SJSA1 (cell line): Measurements from ENCODE around the gene LRIG1.

GRCh38 chr3:64241472-64242090, 16.3 kb upstream of the PRICKLE2 start:
- RAMPAGE, long total RNA: no peak

GRCh38 chr3:64601836-64602672, 85.7 kb downstream of the ADAMTS9 start:
- RAMPAGE, long total RNA: no peak

DNA sequence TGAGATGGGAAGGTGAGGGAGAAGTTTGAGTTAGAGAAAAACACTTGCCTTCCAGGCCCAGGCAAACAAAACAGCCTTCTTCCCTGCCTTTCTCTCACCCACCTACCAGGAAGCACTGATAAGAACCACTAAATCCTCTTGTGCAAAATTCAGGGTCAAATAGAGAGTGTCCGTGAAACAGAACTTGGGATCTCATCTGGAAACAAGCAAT, 11.0 kb downstream of the ADAMTS9 start:
- RAMPAGE, long total RNA: no peak

- RAMPAGE, long total RNA: no peak
Observed at GRCh38 chr3:64696918-64697314, 9.1 kb upstream of the ADAMTS9 start.

- RAMPAGE, long total RNA: no peak
Observed at GRCh38 chr3:64728340-64728900, 40.6 kb upstream of the ADAMTS9 start.

DNA sequence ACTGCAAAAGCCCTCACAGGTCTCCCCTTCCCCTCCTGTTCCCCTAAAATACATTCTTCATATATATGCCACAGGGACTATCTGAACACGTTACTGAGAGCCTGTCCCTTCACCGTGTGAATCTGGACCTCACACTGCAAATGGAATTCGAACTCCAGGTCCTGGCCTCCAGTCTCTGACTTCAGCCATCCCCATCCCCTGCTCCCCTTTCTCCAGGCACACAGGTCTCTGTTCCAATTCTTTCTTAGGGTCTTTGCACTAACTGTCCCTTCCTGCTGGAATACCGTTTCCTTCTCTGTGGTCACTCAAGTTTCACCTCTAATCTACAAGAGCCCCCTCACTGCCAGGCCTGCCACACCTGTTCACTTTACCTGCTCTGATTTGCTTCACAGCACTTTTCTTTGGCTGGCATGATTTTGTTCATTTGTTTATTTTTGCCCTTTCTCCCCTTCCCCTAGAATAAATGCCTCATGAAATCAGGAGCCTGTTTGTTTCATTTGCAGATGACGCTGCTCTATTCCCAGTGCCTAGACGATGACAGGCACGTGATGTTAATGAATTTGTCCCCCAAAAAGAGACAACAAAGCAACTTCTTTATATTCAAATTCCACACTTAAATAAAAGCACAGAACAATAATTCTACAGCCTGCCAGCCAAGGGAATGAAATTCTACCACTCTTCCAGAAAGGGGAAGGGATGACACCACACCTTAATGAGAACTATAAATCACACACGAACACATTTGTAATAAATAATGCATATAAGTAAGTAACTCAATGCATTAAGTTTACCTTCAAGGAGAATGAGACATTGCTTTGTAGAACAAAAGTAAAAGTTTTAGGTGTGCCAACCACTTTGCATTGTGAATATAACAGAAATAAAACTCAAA, 618.4 kb downstream of the MAGI1 start:
- RAMPAGE, long total RNA: no peak

DNA sequence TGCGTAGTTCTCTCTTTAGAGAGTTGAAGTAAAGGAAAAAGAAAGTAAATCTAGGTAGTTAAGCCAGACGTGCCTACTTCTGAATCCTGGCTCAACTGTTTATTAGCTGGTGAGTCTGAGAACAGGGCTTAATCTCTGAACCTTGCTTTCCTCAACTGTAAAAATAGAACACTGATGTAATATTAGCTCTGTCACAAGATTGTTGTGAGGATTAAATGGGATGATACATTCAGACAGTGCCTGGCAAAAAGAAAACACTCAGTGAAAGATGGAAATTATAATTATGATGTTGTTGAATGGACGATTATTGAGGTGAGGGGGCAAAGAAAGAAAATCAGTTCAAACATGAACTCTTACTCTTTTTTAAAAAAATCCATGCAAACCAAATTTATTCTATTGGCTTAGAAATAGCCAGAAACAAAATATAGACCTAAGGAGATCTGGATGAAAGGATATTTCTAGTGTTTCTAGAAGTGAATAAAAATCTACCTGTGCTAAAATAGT, 413.3 kb downstream of the MAGI1 start:
- RAMPAGE, long total RNA: no peak

- RAMPAGE, long total RNA: no peak
Observed at GRCh38 chr3:65807121-65807643, 231.5 kb downstream of the MAGI1 start.

- RAMPAGE, long total RNA: no peak
Observed at GRCh38 chr3:65872321-65872762, 166.4 kb downstream of the MAGI1 start.

DNA sequence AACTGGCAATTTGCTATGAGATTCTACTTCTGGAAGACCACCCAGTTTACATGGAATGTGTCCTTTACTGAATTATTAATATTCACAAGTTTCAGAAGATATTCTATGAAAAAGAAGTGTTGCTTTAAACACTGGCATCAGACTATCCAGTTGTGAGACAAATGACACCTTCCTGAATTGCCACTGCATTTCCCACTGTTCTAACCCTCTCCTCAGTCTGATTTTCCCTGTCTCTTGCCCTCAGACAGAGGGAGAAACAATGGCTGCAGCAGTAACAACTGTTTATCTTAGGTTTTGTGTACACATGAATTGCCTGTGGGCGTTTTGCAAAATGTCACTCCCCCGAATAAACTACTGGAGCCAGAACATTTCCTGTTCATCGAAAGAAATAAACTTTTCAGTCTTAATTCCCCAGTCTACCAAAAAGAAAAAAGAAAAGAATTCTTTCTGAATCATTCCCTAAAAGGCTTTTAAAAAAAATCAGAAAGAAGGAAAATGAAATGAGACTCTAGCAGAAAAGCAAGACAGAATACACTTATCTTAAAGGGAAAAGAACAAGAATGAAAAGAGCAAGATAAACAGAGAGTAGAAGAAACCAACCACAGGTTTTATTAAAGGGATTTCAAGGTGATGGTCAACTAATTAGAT, 155.1 kb downstream of the MAGI1 start:
- RAMPAGE, long total RNA: no peak

DNA sequence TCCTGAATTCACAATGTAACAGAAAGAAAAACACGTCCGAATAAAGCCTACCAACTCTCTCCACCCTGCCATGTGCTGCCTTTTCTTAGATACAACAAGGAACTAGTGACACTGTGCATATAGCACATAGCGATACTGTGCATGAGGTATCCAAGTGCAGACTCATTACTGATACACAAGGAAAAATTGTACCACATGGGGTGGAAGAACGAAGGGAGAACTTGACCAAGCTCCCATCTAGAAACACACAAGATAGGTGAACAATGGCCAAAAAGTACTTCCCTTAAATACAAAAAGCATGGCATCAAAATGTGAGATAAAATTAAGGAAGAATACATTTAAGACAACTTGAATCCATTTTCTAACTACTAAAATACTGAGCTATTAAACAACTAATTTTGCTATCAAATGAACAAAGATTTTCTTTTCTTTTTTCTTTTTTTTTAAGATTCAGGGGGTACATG, 154.5 kb downstream of the MAGI1 start:
- RAMPAGE, long total RNA: no peak

DNA sequence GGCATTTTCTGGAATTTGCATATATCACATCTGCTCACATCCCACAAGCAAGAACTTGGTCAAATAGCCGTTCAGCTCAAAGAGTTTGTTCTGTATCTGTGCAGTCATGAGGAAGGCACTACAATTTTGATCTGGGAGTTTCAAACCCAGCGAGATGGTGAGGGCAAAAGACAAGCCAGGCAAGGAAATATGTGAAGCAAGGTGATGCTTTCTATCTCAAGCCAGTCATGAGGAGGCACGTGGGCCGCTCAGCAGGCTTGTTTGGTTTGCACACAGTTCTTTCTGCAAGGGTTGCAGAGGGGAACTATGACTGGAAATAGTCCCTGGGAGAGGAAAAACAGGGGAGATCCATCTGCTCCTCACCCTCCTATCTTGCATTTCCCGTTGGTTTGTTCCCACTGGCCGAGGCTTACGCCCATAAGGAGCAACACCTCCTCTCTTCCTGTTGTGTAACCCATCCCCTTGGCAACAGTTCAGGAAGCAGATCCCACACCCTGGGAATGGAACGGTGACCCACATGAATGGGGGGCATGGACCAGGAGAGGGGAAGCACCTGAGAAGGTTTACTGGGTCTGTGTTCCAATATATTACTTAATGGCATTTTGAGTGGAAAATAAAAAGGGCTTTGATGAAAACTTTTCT, 72.1 kb upstream of the MAGI1 start:
- RAMPAGE, long total RNA: no peak

GRCh38 chr3:66153854-66154890, 66.6 kb upstream of the SLC25A26 start:
- RAMPAGE, long total RNA: no peak

GRCh38 chr3:66411372-66411810, 89.4 kb downstream of the LRIG1 start:
- RAMPAGE, long total RNA: no peak

DNA sequence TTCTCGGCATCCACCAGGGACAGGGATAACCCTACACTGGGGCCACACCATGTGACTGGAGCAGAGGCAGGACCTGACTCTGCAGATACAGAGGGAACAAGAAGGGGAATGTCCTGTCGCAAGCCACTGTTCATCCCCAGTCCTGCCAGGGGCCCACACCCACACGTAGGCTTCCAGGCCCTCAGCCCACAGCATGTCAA, 68.1 kb downstream of the LRIG1 start:
- RAMPAGE, long total RNA: no peak

- RAMPAGE, long total RNA: no peak
Observed at GRCh38 chr3:66442758-66443369, 58.0 kb downstream of the LRIG1 start.

DNA sequence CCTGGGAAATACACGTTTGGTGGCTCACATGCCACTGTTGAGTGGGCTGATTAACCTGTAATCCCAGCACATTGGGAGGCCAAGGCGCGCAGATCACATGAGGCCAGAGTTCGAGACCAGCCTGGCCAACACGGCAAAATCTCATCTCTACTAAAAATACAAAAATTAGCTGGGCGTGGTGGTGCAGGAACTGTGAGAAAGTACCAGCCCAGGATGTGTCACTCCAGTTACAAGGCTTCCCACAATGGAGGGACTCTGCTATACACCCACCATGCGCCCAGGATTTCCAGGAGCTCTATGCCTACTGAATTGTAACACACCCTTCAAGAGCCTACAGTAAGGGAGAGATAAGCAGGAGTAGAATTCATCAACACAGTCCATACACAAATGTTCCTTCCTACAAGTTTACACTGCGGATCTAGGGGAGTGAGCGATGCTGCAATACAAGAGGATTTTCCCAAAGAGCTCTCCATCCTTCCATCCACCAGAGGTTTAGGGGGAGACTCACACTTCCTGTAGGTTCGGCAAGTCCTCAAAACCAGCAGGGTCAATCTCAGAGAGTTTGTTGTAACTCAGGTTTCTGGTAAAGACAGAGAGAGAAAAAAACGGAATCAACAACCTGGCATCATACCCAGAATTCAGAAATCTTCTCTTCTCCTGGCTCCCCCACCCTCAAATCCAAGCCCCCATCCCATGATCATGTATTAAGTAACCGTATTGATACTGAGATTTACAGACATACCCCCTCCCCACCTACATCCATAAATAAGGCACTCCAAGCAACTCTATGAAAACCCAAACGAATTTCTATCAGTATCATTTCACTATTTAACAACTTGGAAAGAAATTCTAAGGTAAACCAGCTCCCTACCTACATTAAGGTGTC, 38.6 kb downstream of the LRIG1 start:
- RAMPAGE, long total RNA: no peak

- RAMPAGE, long total RNA: no peak
Observed at GRCh38 chr3:66500572-66501556, at the start of gene LRIG1. Gene LRIG1, minus strand, starts transcription at chr3:66501022.

DNA sequence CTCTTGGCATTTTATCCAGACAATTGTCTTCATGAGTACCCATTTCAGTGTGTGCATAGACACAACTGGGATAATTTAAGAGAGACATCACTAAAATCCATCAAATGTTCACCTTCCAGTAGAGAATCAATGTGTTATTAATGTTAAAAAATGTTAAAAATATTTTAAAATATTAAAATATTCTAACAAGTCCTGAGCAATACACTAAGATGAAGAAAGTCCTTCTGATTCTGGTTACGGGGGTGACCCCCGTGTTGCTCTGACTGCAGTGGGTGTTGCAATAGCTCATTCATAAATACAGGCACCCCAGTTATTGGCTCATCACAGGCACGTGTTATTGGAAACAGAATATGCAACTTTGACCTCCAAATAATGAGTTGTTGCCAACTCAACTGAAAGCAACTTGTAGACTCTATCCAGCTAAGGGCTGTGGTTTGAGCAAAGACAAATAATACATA, 87.3 kb upstream of the LRIG1 start:
- RAMPAGE, long total RNA: no peak

GRCh38 chr3:66798009-66798601, 200.0 kb upstream of the KBTBD8 start:
- RAMPAGE, long total RNA: no peak